Mononuclear cell (primary cell): Measurements from ENCODE around the genes SOHLH2 and STOML3.

DNA sequence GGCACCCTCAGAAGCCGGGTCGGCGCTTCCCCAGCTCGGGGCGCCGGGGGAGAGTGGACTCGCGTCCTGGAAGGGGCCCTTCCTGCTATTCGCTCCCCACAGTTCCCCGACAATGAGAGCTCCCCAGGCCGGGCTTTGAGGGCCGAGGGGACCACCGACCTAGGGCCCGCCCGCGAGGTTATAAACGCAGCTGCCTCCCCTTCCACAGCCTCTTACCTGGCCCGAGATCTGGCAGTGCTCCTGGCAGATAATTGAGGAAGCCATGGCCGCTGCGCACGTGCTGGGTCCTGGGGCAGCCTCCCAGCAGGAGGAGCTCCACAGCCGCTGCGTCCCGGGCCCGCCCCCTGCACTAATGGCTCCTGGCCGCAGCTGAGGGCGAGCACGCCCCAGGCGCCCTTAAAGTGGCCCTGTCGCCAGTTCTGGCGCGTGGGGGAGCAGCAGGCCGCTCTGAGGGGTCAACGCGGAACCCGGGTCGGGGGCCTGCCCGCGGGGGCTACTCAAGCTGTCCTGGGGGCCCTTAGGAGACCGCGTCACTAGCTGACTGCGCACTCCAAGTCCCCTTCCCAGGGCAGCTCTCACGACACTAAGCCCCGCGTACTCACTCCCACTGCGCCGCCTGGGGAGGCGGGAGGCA lies at the start of gene SOHLH2:
TSS of gene SOHLH2 (minus strand) at position 294 of the 634 bp plus-strand sequence.
- RRBS, result 100% methylated on average over 5 of the region's 48 CpGs

GRCh38 chr13:36359447-36360071 lies 13.4 kb upstream of the SPART start:
- RRBS, result no CpG with 5 or more reads among the region's 3 CpGs

DNA sequence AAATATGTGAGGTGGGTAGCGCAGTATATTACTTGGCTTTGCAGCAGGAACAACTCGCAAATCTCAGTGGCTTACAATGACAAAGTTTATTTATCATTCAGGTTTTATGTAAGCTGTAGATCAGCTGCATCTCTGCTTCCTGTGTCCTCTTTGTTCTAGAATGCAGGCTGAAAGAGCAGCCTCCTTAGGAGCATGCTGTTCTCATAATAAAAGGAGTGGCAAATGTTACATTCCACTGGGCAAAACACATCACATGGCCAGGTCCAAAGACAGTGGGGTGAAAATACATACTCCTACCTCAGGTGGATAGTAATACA lies 1.1 kb upstream of the CSNK1A1L start:
- RRBS, result no CpG with 5 or more reads among the region's 2 CpGs

DNA sequence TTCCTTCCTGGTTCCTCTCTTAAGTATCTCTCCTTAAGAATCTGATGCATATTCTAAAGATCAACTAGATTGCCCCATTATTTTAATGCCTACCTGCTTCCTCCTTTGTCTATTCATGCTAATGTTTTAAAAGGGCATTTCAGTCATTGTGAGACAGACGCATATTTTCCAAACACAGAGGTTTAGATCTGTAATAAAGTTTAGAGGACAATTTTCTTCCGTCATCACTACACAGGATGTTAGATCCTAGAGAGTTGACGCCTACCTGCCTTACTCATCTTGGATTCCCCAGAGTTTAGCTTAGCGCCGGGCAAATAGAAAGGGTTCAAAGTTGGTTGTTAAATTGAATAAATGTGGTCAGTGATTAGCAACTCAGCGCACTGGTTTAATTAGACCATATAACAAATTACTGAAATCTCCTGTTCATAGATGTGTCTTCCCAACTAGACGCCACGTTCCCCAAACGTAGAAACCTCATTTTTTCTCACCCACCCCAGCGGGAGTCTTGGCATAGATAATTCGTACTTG lies 859 bp upstream of the UFM1 start:
- RRBS, result no CpG with 5 or more reads among the region's 11 CpGs

GRCh38 chr13:38932605-38932804 lies 58.1 kb downstream of the STOML3 start:
- RRBS, result no CpG with 5 or more reads among the region's 3 CpGs

GRCh38 chr13:38990532-38991138 lies at the start of gene STOML3:
Gene STOML3 (minus strand): TSS chr13:38990831.
- RRBS, result no CpG with 5 or more reads among the region's 2 CpGs

DNA sequence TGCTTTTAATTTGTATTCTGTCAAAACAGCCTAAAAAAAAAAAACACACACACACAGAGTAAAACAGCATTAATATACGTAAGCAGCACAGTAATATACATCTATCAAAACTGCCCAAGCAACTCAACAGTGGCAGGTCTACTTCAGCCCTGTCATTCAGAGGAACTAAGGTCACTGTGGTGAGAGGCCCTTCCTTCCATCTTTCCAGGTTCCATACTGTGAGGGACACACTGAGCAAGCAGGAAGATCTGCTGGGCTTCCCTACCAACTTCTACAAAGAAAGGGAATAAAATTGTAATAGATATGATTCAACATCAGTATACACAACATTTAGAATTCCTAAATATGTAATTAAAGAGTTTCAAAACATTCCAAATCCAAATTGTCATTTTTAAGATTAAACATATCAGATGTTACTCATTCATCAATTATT lies 3.7 kb downstream of the PROSER1 start:
- RRBS, result no CpG with 5 or more reads among the region's 1 CpG

GRCh38 chr13:39378376-39378794 lies 224.6 kb downstream of the LHFPL6 start:
- RRBS, result no CpG with 5 or more reads among the region's 2 CpGs

GRCh38 chr13:39571257-39571985 lies 31.6 kb downstream of the LHFPL6 start:
- RRBS, result 95% methylated on average over 2 of the region's 20 CpGs

DNA sequence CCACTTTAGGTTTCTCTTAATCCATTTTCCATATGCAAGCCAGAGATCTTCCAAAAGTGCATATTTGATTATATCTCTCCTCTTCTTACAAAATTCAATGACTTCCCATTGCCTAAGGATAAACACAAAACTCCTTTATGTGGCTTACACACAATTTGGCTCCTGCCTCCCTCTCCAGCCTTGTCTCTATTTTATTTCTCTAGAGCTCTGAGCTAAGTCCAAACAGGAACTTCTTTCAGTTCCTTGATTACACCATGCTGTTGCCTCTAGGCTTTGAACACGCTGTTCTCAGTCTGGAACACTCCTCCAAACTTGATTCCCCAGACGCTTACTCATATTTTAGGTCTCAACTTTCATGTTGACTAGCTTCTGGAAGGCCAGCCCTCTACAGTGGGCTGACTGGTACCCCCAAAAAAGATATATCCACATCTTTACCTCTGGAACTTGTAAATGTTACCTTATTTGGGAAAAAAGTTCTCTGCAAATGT lies 258.5 kb downstream of the COG6 start:
- RRBS, result no CpG with 5 or more reads among the region's 2 CpGs

- RRBS, result no CpG with 5 or more reads among the region's 2 CpGs
These were observed 494.0 kb downstream of the COG6 start for GRCh38 chr13:40149422-40149956.

- RRBS, result no CpG with 5 or more reads among the region's 18 CpGs
These were observed 472.3 kb downstream of the FOXO1 start for GRCh38 chr13:40193807-40194845.

DNA sequence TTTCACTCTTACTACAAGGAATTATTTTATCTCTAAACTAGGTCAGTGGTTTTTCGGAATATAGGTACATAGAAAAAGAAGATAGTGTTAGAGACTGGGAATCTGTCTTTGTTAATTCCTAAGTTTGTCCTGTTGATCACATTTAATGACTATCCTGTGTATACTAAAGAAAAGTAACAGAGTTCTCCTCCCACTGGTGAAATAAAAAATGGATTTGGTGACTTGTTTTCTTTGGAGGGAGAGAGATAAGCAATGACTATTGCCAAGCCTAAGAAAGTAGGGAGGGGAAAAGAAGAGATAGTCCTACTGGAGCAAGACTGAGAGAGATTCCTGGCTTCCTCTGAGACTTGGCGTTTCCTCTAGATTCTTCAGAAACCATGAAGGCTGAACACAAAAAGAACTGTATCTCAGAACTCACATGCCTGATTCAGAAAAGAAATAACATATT lies 406.6 kb downstream of the FOXO1 start:
- RRBS, result no CpG with 5 or more reads among the region's 2 CpGs

DNA sequence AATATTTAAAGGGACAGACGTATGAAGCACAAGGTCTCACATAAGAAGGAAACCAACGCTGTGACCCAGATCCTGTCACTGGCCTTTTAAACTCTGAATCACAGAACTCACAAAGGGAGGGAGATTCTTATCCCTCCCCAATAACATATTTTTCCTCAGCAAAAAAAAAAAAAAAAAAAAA lies 352.8 kb downstream of the FOXO1 start:
- RRBS, result no CpG with 5 or more reads among the region's 2 CpGs

GRCh38 chr13:40453129-40453674 lies 213.2 kb downstream of the FOXO1 start:
- RRBS, result no CpG with 5 or more reads among the region's 3 CpGs

DNA sequence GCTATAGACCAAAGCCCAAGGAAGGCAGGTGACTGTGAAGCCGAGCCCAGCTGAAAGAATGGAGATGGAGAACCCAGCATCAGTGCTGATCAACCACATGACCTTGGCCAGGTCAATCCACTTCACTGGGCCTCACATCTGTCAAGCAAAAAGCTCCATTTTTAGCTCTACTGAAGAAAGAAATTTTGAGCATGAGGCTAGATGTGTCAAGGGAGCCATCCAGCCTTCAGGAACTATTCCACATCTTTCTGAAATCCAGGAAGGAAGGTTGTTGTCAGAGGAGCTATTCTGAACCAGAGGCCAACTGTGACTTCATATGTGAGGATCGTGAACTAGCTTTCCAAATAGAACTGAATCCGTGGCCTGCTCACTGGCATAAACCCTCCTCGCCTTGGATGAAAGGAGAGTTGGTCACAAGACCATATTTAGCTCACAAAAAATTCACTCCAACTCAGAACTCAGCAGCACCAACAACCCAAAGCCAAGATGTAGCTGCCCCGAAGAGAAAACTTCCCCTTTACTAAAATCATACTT lies 195.8 kb downstream of the FOXO1 start:
- RRBS, result no CpG with 5 or more reads among the region's 5 CpGs

- RRBS, result no CpG with 5 or more reads among the region's 4 CpGs
These were observed 189.8 kb downstream of the FOXO1 start for GRCh38 chr13:40476436-40477166.

GRCh38 chr13:40585784-40586419 lies 80.5 kb downstream of the FOXO1 start:
- RRBS, result no CpG with 5 or more reads among the region's 2 CpGs

DNA sequence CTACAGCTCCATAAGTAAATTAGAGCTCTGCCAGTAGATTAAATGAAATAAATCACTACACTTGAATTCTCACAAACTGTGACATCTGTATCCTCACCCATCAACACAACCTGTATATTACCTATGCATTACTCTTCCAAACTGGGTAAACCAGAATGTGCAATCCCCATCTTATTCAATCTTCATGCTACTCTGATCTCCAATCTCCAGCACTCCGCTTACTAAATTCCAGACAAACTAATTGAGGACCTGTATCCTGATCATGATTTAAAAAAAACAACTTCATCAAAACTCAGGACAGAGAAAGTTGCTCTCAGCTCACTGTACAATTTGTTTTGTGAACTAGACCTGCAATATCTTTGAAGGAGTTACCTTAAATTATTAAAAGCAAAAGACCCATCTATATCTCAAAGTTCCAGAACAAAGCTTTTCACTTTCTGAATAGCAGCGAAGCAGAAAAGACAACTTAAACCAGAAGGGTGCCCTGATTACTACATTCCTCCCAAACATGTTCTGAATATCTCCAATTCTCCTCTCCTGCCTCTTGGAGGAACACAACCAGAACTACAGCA lies 74.3 kb downstream of the FOXO1 start:
- RRBS, result no CpG with 5 or more reads among the region's 2 CpGs

GRCh38 chr13:40649034-40649865 lies 17.2 kb downstream of the FOXO1 start:
- RRBS, result no CpG with 5 or more reads among the region's 4 CpGs